ENCODE data around the genes ARR3, FAM236A, DMRTC1 and NEXMIF.

DNA sequence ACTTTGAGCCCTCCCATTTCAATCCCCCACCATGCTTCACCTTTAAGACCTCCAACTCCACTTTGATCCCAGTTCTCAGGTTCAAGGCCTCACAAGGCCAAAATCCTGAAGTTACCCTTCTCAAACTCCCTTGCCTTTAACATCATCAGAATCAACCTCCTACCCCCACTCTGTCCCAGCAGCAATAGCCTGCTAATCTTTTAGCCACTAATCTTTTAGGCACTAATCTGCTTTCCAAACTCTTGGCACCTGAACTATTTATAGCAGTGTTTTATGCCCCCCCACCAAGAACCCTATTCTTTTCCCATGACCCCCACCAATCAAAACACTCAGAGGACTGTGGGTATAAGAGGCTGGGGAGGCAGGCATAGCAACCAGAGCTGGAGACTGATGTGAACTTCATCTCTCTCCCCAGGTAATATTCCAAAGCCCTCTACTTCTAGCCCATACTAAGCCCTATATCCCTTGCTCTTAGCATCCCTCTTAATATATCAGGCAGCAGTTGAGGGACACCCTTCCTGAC, at the start of gene ARR3:
ARR3 (plus strand) TSS at position 377 of the 523 bp plus-strand sequence.
- PRO-cap = no peak

DNA sequence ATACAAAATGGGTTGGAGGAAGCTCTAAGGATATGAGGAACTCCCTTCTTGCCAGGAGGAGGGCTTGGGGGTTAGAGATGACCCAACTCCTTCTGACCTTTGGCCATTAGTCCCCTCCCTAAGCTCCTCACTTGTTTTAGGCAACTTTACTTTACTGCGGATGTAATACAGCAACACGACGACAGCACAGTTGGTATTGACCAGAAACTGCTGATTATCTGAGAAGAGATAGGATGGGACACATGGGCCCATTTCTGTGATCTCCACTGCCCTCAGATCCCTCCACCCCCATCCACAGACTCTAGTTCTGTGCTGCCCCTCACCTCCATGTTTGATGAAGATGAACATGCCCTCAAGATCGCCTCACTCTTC, 345 bp downstream of the CXorf65 start:
- PRO-cap = no peak

DNA sequence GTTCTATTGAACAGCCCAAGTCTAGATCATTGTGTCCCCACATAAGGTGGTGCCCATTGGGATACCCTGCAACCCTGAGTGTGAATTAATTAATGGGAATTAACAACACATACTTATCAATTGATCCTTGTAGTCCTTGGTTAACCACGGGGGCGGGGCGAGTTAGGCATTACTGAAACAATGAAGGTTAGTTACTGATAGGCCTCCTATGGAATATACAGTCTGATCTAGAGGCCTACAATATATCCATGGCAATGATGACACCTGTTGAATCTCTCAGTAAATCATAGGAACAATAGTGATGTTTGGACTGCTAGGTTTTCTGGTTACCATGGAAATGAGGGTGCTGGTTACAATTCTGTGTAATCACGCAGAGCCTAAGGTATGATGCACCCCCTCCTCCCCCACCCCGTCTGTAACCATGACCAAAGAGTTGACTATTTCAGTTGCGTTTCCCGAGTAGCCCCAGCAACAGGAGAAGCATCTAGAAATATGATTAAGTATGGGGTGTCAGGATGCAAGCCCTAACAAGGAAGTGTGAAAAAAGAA, 801 bp upstream of the NONO start:
- PRO-cap = no peak

- PRO-cap = no peak
Measured at GRCh38 chrX:71296780-71297184, 4.8 kb upstream of the ITGB1BP2 start.

DNA sequence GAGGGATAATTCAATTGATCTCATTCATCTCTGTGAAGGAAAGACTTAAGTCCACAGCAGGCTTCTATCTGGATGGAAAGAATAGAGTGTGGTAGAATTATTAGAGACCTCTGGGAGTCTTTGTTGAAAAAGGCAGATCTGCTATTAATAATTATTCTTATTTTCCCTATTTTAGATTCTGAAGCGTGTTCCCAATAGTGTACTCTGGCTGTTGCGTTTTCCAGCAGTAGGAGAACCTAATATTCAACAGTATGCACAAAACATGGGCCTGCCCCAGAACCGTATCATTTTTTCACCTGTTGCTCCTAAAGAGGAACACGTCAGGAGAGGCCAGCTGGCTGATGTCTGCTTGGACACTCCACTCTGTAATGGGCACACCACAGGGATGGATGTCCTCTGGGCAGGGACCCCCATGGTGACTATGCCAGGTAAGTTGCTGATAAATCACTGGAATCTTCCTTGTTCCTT, 10.9 kb upstream of the GCNA start:
- PRO-cap = no peak

DNA sequence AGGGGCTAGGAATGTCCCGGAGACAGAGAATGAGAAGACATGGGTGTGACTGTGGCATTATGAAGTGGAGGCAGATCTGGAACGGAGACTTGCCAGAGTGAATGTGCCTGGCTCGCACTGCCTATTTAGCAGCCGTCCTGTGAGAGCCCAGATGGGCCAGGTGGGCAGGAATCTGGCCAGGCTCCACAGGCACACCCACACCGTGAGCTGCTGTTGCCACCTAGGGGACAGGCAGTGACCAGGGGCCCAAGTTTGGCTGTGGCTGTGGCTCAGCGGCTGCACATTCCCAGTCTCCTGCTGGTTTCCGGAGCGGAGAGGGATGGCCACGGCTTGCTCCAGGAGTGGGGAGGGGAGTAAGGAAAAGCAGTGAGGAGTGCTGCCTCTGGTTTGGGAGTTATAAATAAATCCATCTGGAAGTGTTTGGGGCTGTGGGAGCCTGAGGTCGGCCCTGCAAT, 93.5 kb downstream of the NHSL2 start:
- PRO-cap = no peak

GRCh38 chrX:72018131-72019170, 107.8 kb downstream of the NHSL2 start:
- PRO-cap = no peak

- PRO-cap = no peak
Measured at GRCh38 chrX:72068962-72069868, 112.3 kb upstream of the PIN4 start.

DNA sequence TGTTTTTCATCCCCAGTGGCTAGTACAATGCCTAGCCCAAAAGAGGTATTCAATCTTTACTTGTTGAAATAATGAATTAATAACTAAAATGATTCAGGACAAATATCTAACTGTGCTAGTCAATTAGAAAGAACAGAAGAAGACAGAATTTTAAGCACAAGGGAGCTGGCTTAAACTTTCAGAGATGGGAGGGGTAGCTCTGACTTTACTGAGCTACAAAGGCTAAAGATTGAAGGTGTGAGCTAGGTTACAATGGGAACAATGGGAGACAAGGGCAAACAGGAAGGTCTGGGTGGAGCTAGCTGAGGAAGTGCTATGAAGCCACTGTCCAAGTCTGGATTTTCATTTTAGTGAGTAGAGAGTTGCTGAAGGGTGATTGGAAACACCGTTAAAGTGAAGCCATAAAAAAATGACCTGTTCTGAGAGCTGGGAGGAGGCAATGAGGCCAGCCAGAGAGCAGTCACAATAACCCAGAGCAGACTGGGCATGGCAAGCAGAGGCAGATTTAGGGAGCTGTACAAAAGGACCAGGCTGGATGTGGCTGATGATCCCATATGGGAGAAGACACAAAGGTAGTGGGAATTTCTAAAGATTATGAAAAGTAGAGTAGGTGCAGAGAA, 104.3 kb upstream of the CITED1 start:
- PRO-cap = no peak

- PRO-cap = no peak
Measured at GRCh38 chrX:72473712-72474643, 98.7 kb downstream of the HDAC8 start.

- PRO-cap = no peak
Measured at GRCh38 chrX:72728795-72729029, 14.6 kb upstream of the PHKA1 start.

DNA sequence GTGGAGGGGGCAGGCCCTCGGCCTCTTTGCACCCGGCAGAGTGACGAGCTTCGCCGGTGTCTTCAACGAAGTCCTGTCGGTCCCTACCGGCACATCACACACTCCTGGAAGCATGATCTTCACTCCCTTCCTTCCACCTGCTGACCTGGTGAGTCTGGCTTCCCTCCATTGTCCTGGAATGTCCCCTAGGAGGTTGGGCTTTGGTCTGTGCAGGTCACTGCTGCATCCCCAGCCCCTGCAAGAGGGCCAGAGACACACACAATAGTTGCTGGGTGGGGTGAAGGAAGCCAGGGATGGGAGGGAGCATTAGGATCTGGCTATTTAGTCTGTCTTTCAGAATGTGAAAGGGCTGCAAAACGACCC, at the start of gene FAM236A:
FAM236A (plus strand) TSS at position 56 of the 363 bp plus-strand sequence.
- PRO-cap = no peak

DNA sequence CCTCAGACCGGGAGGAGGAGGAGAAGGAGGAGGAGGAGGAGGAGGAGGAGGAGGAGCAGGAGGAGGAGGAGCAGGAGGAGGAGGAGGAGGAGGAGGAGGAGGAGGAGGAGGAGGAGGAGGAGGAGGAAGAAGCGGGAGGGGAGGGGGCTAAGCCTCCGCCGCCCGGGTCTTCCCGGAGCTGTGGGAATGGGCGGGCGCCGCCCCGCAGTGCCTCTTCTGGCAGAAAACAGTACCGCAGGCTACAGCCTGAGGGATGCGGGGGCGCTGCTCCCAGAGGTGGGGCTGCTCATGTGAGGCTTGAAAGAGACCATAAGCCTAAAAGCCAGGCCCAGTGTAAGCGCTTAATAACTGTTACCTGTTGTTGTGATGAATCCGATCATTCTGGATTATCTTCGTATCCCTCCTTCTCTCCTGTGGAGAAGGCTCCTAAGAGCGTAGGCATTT, at the start of gene DMRTC1:
DMRTC1 (minus strand) TSS at position 89 of the 444 bp plus-strand sequence.
- PRO-cap = no peak

DNA sequence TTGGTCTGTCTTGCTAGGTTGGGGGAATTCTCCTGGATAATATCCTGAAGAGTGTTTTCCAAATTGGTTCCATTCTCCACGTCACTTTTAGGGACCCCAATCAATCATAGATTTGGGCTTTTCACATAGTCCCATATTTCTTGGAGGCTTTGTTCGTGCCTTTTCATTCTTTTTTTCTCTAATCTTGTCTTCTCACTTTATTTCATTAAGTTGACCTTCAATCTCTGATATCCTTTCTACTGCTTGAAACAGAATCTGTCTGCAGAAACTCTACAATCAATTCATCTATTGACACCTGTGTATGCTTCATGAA, 258.9 kb upstream of the ZCCHC13 start:
- PRO-cap = no peak

- PRO-cap = no peak
Measured at GRCh38 chrX:74205439-74206032, 98.4 kb upstream of the ZCCHC13 start.

GRCh38 chrX:74293179-74293932, 10.6 kb upstream of the ZCCHC13 start:
- PRO-cap = bidirectional peak, plus-strand start at chrX:74293709, minus-strand start at chrX:74293530

DNA sequence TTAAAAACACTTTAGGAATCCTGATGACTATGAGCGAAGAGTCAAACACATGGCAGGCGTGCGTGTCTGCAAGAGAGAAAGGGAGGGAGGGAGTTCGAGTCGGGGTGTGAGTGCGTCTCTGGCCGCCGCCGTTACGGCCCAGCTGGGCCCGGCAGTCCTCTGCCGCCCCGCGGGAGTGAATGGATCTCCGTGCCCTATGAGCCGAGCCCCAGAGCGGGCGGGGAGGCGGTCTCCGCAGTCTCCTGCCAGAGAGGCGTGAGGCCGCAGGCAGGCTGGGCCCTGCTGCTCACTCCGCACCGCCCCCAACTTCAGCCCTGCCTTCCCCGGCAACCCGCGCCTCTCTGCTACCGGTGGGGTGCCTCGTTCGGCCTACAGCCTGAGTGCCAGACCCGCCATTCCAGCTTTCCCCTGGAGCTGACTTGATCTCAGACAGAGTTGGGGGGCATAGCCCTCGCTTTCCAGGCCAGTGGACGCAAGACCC, 1.3 kb downstream of the SLC16A2 start:
- PRO-cap = bidirectional peak, plus-strand start at position 211 of the sequence, minus-strand start at position 177 of the sequence

DNA sequence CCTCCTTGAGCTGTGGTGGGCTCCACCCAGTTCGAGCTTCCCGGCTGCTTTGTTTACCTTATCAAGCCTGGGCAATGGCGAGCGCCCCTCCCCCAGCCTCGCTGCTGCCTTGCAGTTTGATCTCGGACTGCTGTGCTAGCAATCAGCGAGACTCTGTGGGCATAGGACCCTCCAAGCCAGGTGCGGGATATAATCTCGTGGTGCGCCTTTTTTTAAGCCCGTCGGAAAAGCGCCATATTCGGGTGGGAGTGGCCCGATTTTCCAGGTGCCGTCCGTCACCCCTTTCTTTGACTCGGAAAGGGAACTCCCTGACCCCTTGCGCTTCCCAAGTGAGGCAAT, 130.8 kb downstream of the NEXMIF start:
- PRO-cap = unidirectional peak, plus-strand start at position 60 of the sequence

DNA sequence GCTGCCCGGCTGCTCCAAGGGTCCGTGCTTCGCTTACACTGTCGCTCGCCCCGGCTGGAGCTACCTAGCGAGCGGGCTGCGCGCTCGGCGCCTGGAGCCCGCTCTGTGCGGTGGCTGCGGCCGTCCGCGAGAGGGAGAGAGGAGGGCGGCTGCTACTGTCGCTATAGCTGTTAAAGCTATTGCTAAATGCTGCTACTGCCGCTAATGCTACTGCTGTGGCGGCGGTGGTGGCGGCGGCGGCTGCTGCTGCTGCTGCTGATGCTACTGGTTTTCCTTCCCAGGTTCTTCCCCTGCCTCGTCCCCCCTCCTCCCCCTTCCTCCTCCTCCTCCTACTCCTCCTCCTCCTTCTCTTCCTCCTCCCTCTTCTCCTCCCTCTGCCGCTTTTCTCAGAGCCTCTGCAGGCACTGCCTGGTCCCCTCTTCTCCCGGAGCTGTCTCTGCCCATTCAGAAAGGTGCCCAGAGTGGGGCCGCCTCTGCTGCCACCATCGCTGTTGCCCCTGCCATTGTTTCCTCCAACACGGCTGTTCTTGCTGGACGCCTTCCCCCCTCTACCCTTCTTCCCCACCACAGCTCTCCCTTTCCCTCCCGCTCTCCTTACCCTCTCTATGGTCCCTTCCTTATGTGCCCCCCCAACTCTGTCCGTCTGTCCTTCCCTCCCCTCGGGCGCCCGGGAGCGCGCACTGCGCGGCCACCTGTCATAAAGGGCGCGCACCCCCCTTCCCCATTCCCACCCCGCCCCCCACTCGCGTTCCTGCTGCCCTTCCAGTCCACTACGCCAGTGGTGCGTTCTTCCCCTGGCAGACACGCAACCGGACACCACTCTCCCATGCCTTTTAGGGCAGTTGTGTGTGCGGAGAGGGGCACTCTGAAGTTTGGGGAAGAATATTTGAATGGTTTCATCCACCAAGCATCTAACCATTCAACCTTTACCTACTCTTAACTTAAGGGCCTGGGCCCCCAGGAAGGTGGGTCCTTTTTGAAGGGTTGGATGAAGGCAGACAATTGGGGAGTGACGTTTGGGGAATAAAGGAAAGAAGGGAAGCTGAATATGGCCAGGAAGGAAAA, at the start of gene NEXMIF:
NEXMIF (minus strand) TSS at position 272 of the 1,065 bp plus-strand sequence.
- PRO-cap = unidirectional peak, minus-strand start at position 107 of the sequence

DNA sequence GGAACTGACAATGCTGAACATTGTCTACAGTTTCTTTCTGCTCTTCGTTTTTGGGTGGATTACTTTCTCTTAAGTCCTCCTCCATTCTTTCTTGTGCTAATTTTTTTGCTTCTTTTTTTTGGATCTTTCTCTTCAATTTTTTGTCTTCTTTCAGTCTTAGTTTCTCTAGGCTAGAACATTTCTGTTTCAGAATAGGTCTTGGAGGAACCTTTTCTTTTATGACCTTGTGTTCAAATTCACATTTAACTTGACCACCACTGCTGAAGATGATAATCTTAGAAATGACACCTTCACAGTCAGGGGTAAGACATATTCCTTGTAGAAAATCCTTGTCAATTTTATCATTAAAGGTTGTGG, 40.6 kb downstream of the MAGEE2 start:
- PRO-cap = no peak

All from progenitor cell of endocrine pancreas (in vitro differentiated cells).